Mesothelial cell of epicardium (in vitro differentiated cells): ENCODE measurements around a stretch of chr12.

DNA sequence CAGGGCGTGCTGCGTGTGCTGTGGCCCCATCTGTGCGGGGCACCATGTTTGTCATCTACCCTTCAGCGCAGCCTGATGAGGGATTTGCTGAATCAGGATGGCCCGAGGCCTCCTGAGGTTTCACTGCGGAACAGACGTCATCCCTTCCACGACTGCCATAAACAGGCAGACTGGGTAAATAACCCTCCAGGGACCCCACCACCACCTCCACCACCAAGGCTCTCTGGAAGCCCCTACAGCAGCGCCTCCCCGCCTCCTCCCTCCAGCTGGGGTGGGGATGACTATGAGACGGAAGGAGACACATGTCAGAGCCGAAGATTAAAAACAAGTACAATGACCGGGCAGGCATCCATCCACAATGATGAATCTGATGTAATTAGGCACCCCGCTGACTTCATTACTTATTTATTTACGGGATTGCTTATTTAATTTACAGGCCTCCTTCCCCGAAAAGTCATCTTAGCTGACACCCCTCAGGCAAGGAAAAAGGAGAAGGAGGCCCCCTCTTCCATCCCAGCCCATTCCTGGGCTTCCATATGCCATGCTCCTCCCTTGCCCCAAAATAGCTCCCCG, 39.4 kb downstream of the NCOR2 start:
- PRO-cap = no peak

DNA sequence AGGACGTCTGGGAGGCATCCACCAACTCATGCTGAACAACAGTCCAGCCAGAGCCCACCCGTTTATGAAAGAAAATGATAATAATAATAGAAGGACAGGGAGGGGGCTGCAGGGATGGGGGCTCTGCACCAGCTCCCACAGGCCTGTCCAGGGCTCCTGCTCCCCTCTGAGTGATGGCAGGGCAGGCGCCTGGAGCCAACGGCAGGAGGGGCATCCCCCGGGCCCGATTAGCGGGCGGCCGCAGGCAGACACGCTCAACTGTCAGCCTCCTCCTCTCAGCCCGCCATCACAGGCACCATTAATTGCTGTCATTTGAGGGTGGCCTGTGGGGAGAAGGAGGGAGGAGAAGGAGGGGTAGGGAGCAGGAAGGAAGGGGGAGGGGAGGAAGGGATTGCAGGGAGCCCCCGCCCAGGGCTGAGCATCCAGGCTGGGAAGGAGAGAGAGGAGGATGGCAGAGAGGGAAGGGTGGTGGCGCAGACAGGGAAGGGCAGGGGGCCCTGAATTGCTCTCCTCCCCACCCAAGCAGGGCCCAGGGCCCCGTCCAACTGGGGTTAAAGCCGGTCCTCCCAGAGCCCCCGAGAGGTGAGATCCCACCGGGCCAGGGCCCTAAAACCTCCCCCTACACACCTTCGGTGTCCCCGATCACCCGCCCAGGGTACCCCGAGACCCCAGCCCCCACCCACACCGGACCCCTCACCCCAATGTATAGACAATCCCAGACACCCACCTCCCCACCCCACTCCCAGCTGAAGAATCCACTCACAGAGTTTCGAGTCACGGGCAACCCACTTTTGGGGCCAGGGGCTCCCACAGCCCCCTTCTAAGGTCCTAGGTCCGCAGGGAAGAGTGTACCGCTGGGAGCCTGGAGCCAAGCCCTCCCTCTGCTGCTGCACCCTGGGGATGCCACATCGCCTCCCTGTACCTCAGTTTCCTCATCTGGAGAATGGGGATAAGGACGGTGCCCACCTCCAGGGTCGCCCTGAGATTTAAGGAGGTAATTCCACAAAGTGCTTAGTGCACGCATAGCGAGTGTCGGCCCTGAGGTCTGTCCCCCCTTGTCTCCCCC, 35.9 kb downstream of the NCOR2 start:
- PRO-cap = no peak

DNA sequence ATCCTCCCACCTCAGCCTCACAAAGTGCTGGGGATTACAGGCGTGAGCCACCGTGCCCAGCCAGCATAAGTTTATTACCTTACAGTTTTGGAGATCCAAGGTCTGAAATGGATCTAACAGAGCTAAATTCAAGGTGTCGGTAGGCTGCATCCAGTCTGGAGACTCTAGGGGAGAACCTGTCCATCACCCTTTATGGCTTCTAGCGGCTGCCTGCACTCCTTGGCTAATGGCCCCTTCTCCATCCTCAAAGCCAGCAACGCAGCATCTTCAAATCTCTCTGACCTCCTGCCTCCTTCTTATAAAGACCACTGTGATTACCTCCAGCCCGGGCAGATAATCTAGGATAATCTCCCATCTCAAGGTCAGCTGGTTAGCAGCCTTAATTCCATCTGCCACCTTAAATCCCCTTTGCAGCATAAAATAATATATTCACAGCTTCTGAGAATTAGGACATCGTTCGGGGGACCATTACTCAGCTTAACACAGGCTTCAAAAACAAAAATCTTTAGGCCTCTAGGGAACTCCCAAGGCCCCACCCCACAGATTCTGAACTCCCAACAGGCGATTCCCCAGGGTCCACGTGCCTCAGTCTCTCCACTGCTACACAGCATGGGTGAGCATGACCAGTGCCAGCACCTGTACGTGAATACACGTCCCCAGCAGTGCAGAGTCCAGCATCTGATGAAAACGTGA, 14.3 kb downstream of the NCOR2 start:
- PRO-cap = no peak

DNA sequence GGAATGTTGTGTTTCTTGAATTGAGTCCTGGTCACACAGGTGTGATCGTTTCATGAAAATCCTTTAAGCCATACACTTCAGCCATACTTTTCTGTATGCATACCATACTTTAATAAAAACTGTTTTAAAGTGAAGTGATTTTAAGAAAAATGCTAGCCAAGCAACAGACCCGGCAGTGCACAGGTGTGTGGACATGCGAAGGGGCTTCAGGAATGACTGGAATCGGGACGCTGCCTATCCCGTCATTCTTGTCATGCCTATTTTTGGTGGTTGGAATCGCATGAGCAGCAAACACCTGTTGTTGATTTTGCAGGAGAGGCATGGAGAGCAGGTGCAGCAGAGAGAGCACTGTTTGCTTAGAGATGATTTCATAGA, 19.1 kb upstream of the NCOR2 start:
- PRO-cap = no peak

GRCh38 chr12:124620928-124621726, 53.7 kb upstream of the NCOR2 start:
- PRO-cap = no peak

GRCh38 chr12:124684473-124684895, 117.1 kb upstream of the NCOR2 start:
- PRO-cap = no peak

DNA sequence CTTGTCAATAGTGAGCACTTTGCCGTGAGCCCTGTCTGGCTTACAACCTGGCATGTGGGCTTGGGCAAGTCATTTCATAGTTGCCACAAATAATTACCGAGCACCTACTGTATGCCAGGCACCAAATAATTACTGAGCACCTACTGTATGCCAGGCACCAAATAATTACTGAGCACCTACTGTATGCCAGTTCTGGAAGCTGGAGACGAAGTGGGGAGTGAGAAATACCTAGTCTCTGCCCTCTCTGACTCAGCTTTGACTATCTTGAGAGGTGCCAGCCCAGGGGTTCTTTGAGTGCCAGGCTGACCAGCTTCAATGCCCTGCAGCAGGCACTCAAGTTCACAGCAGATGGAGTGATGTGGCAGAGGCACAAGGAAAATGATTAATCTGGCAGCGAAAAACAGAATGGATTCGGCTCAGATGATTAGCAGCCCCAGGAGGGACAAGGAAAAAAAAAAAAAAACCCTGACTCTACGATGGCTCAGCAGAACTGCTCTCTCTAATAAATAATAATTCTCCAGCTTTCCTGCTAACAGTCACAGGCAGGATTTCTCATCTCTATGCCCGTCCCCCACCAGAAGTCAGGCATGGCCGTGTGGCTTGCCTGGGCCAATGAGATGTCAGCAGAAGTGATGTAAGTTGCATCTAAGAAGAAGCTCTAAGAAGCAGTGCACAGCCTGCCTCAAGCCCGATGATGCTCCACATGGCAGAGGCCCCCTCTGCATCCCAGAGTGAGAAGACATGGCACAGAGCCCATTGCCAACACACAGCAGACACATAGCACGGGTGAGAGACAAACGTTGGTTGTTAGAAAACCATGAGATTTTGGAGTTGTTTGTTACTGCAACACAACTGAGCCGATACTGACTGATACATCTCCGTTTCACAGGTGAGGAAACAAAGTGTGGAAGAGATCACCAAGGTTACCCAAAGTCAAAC, 111.2 kb downstream of the SCARB1 start:
- PRO-cap = no peak

DNA sequence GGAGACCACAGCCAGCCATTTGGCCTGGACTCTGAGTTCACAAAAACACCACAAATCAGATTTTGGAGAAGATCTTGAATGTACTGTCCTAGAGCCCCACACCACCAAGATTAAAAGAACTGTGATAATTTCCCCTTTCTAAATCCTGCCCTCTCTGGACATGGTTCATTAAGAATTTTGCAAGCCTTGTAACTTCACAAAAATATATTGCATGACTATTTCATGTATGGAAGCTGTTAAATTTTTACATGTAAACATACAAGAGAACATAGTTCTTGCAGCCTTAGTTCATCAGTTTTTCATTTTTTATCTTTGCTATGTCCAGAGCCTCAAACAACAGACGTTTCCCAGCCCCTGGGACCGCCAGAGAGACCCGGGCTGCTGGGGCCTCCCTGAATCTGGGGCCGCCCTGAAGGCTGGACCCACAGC, 96.9 kb downstream of the SCARB1 start:
- PRO-cap = no peak

- PRO-cap = no peak
Observed at GRCh38 chr12:124796432-124796700, 67.3 kb downstream of the SCARB1 start.

DNA sequence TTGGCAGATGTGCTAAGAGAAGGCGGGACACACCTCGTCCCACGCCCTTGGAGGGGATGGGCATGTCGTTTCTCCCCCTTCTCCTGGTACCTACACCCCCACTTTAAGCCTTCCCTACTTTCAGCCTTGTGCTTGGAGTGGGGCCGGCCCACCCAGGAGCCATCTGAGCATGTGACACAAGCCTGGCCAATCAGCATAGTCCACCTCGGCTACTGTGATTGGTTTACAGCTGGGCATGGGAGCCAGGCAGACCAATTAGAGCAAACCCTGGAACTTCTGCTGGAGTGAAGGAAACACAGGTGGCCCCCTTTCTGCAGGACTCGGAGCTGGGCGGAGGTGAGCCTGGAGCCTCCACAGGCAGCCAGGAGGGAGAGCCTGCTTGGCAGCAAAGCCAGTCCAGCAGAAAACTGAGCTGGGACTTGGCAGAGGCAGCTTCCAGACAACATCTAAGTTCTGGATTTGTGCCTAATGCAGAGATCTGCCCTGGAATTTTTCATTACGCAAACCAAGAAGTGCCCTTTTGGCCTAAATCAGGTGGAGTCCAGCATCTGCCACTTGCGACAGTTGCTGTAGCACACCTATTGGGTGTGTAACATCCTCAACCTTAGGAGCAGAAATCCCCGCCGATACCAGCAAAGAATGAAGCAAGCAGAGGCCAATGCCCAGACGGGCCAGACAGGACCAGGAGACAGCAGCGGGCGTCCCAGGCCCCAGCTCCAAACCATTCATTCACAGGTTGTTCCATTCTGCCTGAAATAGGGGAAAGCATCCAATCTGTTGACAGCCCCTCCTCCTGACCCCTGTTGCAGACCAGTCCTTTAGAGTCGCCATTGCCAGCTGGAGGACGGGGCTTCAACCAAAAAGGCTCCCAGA, 59.5 kb downstream of the SCARB1 start:
- PRO-cap = no peak

- PRO-cap = no peak
Observed at GRCh38 chr12:124833714-124834532, 29.7 kb downstream of the SCARB1 start.

DNA sequence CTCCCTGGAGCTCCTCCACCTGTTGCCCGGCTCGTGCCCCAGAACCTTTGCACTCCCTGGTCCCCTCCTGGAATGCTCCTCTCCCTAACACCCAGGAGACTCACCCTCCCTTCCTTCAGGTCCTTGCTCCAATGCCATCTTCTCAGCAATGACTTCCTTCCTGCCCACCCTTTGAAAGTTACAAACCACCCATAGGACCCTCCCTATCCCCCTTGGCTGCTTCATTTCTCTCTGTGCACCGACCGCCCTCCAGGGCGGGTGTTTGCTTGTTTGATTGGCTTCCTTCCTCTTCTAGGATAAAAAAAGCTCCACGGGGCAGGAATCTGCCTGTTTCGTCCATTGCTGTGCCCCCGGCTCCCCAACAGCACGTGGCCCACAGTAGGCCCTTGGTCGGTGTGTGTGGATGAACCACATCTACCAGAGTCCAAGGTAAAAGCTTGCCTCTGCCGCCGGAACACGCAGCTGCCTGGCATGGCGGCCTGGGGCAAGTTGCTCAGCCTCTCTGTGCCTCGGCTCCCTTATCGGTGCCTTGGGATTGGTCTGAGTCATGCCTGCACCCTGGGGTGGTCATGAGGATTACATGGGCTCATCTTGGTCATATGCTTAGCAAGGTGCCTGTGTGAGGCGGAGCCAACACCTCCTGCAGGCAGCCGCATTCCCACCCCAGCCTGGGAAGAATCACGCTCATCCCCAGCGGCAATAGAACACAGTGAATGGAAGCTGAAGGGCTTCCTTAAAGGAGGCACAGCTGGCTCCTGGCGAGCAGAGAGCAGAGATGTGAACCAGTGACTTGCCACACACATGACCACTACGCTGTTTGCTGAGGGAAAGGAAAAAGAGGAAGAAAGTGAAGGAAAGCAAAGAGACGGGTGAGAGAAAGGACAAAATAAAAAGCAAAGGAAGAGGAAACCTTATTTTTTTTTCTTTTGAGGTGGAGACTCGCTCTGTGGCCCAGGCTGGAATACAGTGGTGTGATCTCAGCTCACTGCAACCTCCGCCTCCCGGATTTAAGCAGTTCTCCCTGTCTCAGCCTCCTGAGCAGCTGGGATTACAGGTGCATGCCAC, 5.4 kb upstream of the SCARB1 start:
- PRO-cap = no peak

DNA sequence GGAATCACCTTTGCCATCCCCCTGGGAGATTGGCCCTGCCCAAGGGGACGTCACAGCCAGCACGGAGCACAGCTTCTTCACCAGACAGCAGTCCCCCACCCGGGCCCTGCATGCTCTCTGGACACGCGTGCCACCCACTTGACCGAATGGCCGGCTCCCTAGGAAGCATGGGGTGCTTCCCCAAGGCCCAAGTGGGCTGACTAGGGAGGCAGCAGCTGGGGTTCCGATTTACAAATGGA, 17.3 kb downstream of the DHX37 start:
- PRO-cap = no peak

DNA sequence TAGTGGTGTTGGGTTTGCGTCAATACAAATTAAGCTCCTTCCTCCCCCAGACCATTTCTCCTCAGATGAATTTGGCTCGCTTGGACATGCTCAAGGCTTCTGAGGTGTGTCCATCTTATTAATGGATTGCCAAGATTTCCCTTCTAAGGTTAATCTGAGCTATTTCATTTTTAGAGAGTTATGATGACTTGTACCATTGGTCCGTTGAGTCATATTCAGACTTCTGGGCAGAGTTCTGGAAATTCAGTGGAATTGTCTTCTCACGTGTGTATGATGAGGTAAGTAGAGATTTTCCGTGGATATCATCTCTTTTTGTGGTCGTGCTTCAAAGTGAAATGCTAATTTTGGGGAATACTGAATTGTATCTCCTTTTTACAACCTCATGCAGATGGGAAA, 8.5 kb downstream of the AACS start:
- PRO-cap = no peak

DNA sequence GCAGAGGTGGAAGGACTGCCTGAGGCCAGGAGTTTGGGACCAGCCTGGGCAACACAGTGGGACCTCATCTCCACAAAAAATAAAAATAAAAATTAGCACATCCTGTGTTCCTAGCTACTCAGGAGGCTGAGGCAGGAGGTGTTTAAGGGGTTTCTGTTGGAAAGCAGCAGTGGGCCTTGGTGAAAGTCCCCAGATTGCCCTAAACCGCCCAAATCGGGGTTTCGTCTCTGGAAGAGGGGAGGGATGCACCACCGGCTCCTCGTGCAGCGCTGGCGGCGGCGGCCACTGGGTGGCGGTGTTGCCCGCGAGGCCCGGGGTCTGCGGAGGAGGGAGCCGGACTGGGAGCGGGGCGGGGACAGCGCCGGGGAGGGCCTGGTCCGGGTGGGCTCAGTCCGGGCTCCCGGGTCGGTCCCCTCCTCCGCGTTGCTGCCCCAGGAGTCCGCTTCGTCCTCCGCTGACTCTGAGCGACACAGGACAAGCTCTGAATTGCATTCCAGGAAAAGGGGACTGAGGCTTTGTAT, 144.7 kb downstream of the TMEM132B start:
- PRO-cap = no peak

GRCh38 chr12:125340772-125341429, 154.7 kb downstream of the TMEM132B start:
- PRO-cap = no peak

DNA sequence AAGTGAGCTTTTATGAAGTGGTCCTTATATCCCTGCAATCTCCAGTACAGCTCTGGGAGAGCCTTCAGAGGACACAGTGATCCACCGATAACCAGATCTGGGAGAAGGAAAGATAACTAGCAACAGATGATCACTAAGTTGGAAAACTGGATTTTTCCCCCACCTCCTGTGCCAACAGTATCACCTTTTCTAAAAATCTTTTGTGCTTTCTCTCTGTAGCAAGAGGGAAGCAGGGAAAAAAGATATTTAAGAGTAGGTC, 1390.5 kb upstream of the TMEM132C start:
- PRO-cap = no peak

DNA sequence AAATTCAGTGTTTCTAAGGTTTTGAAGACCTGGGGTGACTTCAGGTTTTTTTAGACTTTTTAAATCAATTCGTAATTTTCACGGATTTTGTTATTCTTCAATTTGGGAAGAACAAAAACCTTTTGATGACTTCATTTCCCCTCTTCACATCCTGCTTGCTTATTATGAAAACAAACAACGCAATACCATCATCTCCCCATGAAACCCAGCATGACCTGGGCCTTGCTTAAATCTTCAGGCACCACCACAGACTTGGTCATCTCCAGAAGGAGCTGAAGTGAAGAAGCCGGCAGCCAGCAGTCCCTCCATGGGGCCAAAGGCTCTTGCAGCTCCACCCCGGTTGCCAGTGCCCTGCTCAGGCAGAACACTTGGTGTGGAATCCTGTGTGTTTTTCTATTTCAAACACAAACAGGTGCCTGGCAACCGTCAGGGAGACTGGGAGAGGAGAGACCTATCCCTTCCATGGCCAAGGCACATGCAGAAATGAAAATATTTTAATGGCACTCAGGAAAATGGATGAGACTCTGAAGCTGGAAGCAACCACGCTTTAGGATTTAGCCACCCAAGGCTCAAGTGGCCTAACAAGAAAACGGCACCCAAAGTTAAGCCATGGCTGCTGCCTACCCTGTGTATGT, 982.9 kb upstream of the TMEM132C start:
- PRO-cap = no peak

- PRO-cap = no peak
Observed at GRCh38 chr12:127708089-127708378, 558.9 kb upstream of the TMEM132C start.

GRCh38 chr12:128208410-128208609, 58.7 kb upstream of the TMEM132C start:
- PRO-cap = no peak